Neural cell (in vitro differentiated cells): ENCODE measurements around a stretch of chr15.

DNA sequence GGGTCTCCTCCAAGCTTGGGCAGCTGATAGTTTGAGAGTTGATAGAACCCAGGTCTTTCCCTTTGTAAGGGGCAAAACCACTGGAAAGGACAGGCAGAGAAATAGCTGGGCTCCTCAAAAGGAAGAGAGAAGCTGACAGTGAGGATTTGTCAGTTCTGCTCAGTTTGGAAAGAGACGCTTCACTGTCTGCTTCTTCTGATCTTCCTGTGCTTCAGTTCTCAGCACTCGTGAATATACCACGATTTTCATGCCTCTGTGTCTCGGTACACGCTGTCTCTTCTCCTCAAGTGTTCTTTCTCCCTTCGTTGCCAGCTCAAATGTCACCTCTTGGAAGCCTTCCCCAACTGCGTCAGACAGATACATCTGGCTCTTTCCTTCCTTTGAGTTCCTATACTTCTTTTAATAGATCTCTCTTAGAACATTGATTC, 90.7 kb upstream of the GOLGA6L4 start:
- RAMPAGE, long total RNA: no peak

DNA sequence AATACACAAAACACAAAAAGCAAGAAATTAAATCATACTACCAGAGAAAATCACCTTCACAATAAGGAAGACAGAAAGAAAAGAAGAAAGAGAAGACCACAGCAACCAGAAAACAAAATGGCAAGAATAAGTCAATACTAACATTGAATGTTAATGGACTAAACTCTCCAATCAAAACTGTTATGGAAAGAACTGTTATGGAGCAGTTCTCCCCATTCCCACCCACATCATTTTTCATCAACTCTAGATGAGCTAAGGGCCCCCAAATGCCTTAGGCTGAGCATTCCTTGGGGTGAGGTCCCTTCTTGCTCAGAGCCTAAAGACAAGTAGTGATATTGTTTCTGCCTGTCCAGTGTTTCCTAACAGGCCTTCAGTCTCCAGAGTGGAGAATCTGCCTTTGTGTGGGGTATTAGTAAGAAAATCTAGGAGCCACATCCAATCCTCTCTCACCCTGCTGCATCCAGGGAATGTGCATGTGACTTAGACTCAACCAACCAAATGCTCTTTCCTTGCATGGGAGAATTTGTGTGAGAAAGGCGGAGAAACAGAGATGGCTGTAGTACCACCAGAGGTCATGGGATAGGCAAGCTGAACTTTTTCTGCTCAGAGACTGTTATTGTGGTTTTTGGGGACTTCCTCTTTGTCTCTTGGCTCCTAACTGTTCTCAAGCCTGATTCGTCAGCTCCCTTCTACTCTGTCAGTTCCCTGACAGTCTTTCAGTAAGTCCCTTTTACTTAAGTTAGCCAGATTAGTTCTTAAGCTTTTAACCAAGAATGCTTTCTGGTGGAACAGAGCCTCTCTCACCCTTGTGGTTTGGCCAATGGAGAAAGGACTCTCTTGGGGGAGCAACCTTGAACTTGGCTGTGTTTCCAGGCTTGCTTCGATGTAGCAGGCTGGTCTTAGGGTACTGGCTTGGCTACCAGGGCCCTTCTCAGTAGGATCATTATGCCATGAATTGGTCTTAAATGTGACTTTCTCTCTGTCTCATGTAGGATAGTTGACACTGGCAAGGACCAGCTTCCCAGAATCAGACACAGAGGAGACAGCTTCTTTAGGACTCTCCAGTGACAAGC, 2.6 kb upstream of the ZSCAN2 start:
- RAMPAGE, long total RNA: no peak

- RAMPAGE, long total RNA: no peak
Measured at GRCh38 chr15:84616269-84616482, 15.4 kb downstream of the ZSCAN2 start.

DNA sequence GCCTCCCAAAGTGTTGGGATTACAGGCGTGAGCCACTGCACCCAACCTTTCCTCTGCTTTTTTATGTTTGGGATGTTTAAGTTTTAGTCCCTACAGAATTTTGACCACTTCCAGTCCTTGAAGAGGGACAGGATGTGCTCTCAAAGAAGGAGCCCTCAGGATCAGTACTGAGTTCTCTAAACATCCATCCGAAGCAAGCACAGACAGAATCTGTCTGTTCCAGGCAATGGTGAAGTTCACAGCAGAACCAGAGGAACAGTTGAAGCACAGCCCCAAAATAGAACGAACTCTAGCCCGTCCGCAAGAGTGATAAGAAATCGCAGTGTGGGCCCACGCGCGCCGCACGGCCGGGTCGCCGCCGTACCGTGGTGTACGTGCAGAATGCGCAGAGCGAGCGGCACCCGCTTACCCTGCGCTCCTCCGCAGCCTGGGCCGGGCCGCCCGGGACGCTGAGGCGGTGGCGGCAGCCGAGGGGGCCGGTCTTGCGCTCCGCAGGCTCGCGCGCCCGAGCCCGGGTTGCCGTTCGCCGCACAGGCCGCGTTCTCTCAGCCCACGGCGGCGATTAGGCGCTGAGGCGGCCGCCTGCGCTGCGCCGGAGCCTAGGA, 20.9 kb downstream of the WDR73 start:
- RAMPAGE, long total RNA: no peak

- RAMPAGE, long total RNA: no peak
Measured at GRCh38 chr15:84750274-84750997, 2.0 kb downstream of the ZNF592 start.

DNA sequence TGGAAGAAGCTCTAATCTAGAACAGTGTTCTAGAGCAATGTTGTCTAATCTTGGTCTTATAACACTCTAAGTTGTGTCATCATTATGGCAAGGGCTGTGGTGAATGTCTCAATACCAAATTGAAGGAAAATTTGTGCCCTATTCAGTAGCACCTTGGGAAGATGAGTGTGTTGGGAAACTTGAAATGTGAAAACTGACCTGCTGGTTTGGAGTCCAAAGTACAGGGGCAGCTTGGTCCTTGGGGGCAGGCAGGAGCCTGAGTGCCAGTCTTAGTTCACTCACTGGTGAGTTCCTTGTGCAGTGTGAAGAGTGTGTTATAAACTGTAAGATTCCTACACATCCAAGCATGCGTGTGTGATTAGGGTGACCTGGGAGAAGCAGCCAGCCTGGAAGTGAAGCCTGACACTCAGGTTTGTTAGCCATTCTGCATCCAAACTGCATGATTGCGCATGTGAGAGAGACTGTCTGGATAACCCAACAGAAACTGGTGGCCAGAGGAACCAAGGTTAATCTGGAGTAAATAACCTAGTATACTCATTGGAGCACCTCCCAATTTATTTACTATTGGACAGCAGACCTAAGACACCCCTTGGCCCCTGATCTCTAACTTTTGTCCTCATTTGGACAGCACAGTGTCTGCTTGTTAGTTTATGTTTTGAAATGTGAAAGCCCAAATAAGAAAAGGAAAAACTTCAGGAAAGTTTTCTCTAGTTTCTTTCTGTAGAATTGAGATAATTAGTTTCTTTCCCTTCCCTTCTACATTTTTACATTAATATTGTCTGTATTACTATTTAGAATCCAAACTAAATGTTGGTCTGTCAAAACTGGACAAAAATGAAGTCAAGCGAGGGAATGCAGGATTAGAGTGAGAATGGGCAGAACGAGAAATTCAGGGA, 14.8 kb downstream of the ZNF592 start:
- RAMPAGE, long total RNA: no peak

DNA sequence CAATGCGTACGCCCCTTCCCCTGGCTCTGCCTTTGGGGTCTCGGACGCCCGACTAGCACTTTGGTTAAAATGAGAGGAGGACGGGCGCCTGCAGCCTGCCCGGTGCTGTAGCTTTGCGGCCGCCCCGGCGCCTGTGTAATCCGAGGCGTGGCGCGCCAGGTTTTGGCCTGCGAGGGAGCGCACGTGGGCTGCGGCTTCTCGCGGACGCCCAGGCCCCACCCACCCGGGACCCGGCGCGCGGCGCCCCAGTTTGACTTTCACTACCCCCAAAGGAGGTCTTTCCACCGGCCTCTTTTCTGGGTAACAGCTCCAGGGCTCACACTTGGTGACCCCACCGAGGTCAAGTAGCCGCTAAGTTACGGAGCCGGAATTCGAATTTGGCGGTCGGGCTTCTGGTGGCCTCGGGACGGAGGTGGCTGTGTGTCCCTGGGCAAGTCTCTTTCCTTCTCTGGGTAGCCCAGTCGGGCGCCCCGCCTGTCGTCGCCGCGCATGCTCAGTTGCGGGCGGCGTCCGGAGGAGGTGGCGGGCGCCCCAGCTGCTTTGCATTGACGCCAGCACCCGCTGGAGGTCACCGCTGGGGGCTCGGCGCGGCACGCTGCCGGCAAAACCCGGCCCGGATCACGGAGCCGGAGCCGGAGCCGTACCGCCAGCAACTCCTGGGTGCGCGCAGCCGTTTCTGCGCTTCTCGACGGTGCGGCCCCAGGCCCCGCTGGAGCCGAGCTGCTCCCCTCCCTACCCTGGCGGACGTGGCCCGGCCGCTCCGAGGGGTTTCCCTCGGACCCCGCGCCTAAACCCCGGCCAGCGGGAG, 689 bp upstream of the PDE8A start:
- RAMPAGE, long total RNA: no peak

DNA sequence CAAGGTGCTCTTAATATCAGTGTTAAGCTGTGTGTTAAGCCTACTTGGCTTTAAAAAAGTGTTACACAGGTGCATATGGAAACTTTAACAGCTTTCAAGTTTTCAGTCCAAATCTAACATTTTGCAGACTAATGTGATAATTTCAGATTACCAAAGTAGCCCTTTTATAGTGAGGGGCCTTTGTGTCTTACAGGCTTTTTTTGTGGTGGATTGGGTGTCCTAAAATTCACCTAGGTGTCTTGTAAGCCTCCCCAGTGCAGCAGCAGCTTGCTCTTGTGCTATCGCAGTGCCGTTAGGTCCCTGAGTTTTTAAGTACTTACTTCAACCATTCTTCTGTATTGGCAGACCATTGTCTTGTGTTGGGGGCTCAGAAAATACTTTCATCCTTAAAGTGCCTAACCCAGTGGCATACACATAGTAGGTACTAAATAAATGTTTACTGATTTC, 2.0 kb downstream of the PDE8A start:
- RAMPAGE, long total RNA: no peak

GRCh38 chr15:85023376-85024395, 42.0 kb downstream of the PDE8A start:
- RAMPAGE, long total RNA: no peak

- RAMPAGE, long total RNA: no peak
Measured at GRCh38 chr15:85026098-85026535, 44.5 kb downstream of the PDE8A start.

GRCh38 chr15:85064283-85064718, 82.6 kb downstream of the PDE8A start:
- RAMPAGE, long total RNA: no peak

GRCh38 chr15:85100997-85102060, 119.7 kb downstream of the PDE8A start:
- RAMPAGE, long total RNA: no peak

DNA sequence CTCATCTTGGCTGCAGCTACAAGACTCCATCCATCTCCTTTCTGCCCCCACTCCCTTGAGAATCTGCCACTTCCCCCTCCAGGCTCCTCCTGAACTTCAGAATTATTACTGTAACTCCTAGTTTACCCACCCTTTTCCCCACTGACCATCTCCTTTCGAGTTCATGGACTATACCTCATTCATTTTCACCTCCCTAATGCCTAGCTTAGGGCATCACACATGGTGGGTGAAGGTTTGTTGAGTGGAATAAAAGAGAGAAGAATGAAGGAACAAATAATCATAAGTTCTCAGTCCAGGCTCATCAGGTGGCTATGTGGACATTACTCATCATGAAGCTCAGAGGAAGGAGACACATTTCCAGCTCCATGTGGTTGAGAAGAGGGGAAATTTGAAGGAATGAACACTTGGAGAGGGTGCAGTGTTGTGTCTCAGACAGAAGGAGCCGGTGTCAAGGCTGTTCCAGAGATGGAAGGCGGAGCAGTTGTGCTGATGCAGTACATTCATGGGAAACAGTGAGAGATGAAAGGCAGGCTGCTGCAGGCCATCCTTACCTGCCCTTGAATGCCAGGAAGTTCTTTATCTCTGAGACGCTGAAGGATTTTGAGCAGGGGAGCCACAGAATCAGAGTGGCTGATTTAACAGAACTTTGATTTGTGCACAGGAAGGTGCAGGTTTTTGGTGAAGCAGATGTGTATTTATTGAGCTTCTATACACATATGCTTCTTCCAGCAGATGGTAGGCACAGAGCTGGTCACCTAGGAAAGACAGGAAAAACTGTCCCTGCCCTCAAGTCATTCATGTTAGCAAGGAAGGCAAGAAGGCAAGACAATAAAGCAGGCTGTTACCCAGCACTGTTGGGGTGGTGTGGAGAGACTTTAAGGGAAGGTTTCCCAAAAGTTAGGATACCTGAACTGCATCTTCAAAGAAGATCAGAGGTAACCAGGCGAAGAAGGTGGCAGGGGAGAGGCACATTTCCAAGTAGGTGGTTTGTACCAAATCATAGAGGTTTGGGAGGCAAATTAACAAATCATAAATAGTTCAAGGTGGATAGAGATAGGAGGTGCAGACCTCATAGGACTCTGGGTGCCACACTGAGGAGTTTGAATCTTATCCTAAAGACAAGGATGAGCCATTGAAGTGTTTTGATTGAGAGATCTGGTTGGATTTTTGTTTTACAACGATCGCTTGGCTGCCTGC, 125.0 kb downstream of the PDE8A start:
- RAMPAGE, long total RNA: no peak

DNA sequence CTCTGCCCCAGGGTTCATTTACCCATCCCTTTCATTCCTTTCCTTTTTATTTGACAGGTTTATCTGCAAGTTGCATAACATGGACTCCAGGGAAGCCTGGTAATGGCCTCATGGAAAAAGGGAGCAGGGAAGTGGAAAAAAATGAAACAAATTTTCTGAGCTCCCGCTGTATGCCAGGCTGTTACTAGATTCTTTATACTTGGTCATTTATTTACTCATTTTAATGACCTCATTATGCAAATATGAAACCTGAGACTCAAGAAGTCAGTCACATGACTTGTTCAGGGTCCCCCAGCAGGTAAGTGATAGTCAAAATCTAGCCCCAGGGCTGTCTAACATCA, 32.8 kb upstream of the AKAP13 start:
- RAMPAGE, long total RNA: no peak

GRCh38 chr15:85543541-85544437, 163.4 kb downstream of the AKAP13 start:
- RAMPAGE, long total RNA: no peak

DNA sequence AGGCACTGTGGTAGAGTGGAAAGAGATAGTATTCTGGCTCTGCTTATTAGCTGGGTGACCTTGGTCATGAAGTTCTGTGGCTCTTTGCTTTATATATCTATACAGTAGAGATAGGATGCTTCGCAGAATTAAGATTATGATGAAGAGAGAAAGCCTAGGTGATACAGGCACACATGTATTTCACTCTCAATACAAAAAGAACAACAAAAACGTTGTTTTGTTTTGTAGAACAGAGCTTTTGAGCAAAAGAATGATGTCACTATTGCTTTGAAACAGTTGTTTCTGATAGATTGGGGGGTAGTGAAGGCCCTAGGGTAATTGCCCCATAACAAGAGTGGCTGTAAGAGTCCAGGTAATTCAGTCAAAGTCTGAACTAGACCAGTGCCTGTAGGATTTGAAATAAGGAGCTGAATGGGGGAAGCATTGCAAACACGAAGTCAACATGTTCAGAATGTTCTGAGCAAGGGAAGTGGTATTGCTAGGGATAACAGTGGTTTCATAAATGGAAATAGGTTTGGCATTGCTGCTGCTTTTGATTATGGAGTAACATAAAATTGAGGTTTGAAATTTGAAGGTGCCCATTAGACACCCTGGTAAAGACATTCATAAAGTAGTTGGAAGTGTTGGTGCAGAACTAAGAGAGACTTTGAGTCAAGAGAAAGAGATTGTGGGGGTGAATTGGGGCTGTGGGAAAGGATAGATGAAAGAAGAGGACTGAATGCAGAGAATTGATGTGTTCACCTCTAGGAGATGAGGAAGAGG, 188.4 kb downstream of the AKAP13 start:
- RAMPAGE, long total RNA: no peak

DNA sequence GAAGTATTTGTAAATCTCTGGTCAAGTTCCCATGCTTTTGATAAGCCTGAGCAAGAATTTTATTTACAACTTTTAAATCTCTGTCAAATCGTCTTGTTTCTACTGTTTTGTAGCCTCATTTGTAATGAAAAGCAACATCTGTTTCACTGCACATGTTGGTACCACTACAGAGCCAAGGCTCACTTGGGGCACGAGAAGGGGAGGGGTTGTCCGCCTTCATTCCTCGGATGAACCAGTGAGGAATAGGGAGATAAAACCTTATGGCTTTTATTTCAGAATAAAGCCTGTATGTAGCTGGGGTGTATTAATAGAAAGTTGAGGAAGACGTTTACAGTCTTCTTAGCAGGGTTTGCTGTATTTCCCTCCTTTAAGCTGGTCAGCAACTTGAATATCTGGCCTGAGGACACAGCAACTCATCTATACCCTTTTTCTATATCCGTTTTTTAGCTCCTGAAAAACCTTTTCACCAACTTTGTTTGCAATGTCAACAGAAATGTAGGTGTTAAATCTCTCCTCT, 176.8 kb downstream of the KLHL25 start:
- RAMPAGE, long total RNA: no peak

DNA sequence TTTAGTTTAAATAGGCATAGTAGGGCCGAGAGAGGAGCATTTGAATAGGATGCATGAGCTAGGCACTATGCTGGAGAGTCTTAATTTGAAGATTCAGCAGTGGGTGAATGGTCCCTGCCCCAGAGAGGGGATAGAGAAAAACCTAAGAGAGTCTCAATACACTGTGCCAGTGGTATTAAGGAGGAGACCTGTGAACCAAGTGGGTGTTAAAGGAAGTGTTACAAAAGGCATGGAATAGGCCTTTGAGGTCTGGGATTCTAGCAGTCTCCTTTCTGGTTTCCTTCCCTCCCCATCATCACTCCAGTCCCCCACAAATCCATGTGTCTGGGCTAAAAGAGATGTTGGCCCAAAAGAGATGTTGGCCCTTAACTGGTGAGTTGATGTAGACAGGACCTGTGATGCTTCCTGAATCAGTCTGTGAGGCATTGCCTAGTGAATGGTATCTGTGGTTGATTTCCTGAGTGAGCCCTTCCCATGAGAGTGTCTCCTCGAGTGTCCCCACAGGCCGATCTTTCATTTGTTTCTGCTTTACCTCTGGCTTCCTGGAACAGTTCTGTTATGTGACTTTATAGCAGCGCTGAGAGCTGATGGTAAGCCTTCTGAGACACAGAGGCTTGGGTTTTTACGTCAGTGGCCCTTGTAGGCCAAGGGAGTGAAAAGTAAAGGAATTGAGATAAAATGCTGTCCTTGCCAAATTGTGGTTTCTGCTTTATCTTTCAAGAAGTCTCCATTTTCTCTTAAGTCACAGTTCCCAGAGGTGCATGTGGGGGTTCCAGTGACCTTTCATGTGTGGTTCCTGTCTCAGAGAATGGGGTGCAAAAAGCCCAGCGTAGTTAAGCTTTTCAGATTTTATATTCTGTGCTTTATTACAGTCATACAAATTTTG, 87.8 kb downstream of the KLHL25 start:
- RAMPAGE, long total RNA: no peak

DNA sequence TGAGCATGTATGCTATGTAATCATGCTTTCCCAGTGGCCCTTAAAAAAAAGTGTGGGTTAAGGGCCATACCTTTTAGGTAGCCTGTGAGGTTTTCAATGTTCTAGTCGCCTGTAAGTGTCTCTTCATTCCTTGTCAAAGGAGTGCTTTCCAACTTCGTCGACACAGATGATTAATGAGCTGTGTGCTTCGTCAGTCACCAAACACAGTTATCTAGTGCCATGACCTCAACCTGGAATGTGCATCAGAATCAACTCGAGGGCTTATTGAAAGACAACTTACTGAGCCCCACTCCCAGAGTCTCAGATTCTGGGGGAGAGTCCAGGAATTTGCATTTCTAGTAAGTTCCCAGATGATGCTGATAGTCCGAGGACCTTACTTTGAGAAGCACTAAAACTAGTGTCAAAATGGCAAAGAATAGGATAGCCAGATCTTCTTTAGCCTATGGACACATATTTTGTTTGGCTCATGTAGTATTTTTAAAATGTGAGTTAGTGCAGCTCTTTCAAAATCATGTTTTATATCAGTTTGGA, 86.0 kb downstream of the KLHL25 start:
- RAMPAGE, long total RNA: no peak

GRCh38 chr15:85726853-85727666, 67.7 kb downstream of the KLHL25 start:
- RAMPAGE, long total RNA: no peak